Keratinocyte (primary cell): Measurements from ENCODE around the gene LRPPRC.

DNA sequence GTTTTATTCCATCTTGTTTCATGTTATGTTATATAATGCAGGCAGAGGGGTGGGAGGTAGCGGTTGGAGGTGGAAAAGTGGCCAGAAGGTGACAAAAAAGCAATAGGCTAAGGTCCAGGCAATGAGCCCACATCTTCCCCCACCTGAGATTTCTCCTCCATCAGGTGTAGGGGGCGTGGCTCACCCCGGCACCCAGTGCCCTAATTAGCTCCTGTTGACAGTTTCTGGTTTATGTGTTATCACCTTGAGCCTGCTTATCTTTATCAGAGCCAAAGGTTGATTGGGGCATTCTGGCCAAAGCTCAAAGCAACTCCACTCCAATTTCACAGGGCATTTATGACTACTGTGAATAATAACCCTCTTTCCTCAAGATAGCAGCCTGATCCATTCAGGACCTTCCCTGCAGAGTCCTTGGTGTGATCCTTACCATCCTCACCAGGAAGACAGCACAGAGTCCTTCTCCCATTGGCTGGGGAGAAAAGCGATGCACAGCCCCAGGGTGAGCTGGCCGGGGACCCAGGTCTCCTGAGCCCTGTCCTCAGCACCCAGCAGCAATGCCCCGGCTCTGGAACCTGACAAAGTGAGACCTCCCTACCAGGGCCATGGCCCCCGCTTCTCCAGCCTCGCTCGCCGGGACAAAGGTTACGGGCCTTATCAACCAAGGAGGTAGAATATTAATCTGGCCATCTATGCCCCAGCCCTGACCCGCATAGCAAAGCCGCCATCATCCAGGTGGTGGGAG is 64.7 kb downstream of the ZFP36L2 start:
CAGE:
- cytosol, long polyA minus RNA = no peak
- cytosol, long polyA plus RNA = no peak
- long polyA plus RNA = no peak
- nucleus, long polyA minus RNA = no peak
- nucleus, long polyA plus RNA = no peak

DNA sequence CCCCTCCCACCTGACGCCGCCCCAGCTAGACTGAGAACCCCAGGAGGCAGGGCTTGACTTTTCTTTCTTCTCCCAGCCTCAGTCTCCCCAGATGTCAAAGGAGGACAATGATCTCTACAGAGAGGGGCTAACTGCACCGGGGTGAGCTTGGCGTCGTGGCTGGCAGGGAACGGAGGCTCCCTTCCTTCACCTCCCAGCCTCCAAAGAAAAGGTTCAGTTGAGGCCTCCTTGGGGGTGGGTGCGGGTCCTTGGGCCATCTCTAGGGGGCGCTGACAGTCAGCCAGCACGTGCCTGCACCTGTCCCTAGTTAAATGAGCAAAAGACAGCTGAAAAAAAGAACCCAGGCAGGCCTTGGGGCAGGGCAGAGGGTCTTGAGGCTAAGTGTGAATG is 56.5 kb downstream of the ZFP36L2 start:
CAGE:
- cytosol, long polyA minus RNA = no peak
- cytosol, long polyA plus RNA = no peak
- long polyA plus RNA = no peak
- nucleus, long polyA minus RNA = no peak
- nucleus, long polyA plus RNA = no peak

GRCh38 chr2:43215870-43216324 is 10.5 kb downstream of the ZFP36L2 start:
CAGE:
- cytosol, long polyA minus RNA = no peak
- cytosol, long polyA plus RNA = no peak
- long polyA plus RNA = no peak
- nucleus, long polyA minus RNA = no peak
- nucleus, long polyA plus RNA = no peak

DNA sequence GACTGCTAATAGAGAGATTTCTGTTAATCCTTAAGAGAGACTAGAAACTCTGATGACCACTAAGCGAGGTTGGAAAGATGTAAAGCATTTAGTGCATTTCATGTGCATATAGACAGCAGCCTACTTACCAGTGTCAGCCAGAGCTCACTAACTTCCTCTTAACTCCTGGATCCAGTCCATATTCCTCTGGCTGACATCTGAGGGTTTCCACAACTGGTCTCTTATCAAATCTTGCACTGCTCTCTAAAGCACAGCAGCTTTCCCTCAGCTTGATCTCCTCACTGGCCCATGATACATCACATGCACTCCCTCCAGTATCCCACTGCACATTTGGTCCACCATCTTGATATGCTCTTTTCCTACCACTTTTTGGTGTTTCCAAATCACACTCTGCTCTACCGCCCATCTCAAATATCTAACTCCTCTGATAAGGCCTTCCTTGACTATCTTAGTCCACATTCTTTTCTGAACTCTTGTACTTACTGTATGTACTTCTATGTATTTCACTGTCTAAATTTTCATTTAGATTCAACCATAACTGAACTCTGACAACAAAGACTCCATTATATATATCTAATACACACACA is 105.0 kb upstream of the ZFP36L2 start:
CAGE:
- cytosol, long polyA minus RNA = no peak
- cytosol, long polyA plus RNA = no peak
- long polyA plus RNA = no peak
- nucleus, long polyA minus RNA = no peak
- nucleus, long polyA plus RNA = no peak

CAGE:
- cytosol, long polyA minus RNA = no peak
- cytosol, long polyA plus RNA = no peak
- long polyA plus RNA = no peak
- nucleus, long polyA minus RNA = no peak
- nucleus, long polyA plus RNA = no peak
Measured at GRCh38 chr2:43375549-43376422, 149.4 kb upstream of the ZFP36L2 start.

CAGE:
- cytosol, long polyA minus RNA = no peak
- cytosol, long polyA plus RNA = no peak
- long polyA plus RNA = no peak
- nucleus, long polyA minus RNA = no peak
- nucleus, long polyA plus RNA = no peak
Measured at GRCh38 chr2:43445197-43445745, 150.6 kb downstream of the THADA start.

GRCh38 chr2:43462820-43463901 is 132.7 kb downstream of the THADA start:
CAGE:
- cytosol, long polyA minus RNA = no peak
- cytosol, long polyA plus RNA = no peak
- long polyA plus RNA = no peak
- nucleus, long polyA minus RNA = no peak
- nucleus, long polyA plus RNA = no peak

DNA sequence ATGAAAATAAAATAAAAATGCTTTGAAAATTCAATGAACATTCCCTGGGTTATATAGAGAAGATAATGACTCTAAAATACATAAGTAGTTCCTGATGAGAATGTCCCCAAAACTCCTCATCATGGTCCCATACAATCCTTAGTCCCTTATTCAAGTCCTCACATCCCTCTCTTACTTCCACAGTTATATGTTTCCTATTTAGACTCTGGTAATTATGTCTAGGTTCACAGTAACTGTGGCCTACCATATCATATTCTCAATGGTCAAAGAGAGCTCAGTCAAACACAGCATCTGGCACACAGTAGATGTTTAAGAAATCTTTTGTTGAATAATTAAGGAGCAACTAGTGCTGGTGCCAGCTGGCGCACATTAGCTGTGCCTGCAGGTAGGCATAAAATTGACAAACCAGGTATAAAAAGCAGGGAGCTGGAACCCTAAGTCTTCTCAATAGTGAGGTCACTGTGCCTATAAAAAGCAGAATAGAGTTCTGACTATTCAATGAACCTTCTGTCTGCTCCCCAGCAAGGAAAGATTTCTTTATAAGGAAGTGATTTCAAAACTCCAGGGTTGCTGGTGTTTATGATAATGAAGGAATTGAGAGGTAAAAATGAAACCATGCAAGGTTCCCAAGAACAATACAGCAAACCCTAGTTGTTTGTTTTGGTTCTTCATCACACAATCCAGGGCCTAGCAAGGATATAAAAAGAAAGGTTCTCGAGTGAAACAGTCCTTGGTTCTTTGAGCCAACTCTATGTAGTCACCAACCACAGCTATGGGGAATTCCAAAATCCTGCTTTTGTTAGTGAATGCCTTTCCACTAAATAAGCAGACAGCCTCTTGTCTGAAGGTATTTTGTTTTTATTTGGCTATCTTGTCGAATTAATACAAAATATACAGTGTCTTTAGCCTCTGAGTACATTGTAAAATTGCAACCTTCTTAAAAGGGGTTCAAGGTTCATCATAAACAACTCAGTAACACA is 76.1 kb downstream of the THADA start:
CAGE:
- cytosol, long polyA minus RNA = no peak
- cytosol, long polyA plus RNA = no peak
- long polyA plus RNA = no peak
- nucleus, long polyA minus RNA = no peak
- nucleus, long polyA plus RNA = no peak

DNA sequence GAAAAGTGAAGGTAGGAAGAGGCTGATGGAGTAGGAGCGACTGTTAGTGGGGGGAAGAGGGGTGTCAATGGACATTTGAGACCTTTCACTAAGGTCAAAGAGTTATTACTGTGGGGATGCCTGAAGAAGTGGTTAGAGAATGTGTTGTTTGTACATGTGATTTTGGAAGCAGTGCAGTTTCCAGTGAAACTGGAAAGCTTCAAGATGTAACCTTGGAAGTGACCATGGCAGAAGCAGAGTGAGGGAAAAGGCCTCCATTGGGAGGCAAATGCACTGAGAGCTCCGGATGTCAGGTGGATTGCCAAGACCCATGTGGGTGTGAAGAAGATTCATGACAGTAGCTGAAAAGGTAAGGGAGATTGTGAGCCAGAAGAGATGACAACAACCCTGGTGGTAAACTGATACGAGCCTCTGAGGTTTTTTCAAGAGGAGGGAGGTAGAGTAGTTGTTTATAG is 6.2 kb downstream of the DYNC2LI1 start:
CAGE:
- cytosol, long polyA minus RNA = no peak
- cytosol, long polyA plus RNA = no peak
- long polyA plus RNA = no peak
- nucleus, long polyA minus RNA = no peak
- nucleus, long polyA plus RNA = no peak

CAGE:
- cytosol, long polyA minus RNA = start-site peak on the minus strand at chr2:43995979-43996009, 36 reads
- cytosol, long polyA plus RNA = no peak
- long polyA plus RNA = start-site peak on the minus strand at chr2:43995959-43995970, 159 and 121 reads in 2 replicates
- nucleus, long polyA minus RNA = start-site peak on the minus strand at chr2:43995961-43995992, 154 reads
- nucleus, long polyA plus RNA = start-site peak on the minus strand at chr2:43995958-43995976, 507 and 175 reads in 2 replicates
Measured at GRCh38 chr2:43995773-43996100, at the start of gene LRPPRC. TSS of gene LRPPRC (minus strand) at chr2:43995989.

GRCh38 chr2:44090420-44090992 is 78.2 kb upstream of the PPM1B start:
CAGE:
- cytosol, long polyA minus RNA = no peak
- cytosol, long polyA plus RNA = no peak
- long polyA plus RNA = no peak
- nucleus, long polyA minus RNA = no peak
- nucleus, long polyA plus RNA = no peak

DNA sequence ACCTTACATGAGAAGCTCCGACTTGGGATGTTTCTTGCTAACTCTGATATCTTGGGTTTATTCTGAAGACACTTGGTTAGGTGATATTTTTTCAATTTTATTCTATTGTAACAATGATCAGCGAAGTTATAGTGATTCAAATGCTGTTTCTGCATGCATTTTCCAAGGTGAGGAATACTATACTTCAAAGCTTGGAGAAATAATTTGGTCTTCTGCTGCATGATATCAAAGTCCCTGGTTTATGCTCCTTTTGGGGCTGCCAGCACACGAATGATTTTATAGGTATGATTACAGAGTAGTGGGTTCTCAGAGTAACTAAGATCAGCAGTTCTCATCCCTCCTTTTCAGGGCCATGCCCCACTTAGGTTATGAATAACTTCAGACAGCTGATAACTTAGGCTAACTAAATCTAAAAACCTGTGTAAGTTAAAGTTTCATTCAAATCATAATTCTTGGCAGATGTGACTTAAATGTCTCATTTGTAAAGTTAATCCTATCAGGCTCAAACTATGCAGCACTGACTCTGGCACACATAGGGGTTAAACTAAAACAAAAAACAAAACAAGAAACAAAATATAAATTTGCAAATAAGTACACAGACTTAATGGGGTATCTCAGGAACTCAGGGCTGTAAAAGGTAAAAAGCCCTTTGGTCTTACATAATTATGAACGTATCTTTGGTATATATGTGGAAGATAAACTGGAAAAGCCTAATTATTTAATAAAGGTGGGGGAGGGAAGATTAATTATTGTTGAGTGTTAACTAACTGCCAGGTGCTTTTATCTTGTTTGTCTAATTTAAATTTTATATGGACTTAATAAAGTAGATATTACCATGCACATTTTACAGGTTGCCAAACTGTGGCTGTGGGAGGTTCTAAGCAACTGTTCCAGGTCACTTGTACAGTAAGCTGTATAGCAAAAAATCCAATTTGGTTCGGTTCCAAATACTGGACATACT is 1.5 kb downstream of the PREPL start:
CAGE:
- cytosol, long polyA minus RNA = no peak
- cytosol, long polyA plus RNA = no peak
- long polyA plus RNA = no peak
- nucleus, long polyA minus RNA = start-site peak on the minus strand centred at position 703 of the sequence, 270 bp wide, 26 reads
- nucleus, long polyA plus RNA = no peak

DNA sequence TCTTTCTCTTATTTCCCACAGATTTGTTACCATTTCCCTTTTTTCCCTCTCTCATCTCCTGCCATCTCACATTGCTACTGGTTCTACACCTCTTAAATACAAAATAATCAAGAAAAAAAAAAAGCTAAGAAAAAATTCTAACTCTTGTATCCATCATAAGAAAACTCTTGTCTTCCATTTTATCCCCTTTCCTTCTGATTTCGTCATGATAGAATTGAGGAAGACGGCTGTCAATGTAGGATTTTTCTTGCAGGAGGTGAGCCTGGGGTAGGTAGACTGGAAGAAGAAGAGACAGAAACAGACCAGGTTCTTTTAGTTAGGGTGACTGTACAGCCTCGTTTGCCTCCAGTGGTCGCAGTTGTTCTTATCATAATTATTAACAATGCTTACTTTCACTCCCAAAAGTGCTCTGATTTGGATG is 37.8 kb downstream of the CAMKMT start:
CAGE:
- cytosol, long polyA minus RNA = no peak
- cytosol, long polyA plus RNA = no peak
- long polyA plus RNA = no peak
- nucleus, long polyA minus RNA = no peak
- nucleus, long polyA plus RNA = no peak

DNA sequence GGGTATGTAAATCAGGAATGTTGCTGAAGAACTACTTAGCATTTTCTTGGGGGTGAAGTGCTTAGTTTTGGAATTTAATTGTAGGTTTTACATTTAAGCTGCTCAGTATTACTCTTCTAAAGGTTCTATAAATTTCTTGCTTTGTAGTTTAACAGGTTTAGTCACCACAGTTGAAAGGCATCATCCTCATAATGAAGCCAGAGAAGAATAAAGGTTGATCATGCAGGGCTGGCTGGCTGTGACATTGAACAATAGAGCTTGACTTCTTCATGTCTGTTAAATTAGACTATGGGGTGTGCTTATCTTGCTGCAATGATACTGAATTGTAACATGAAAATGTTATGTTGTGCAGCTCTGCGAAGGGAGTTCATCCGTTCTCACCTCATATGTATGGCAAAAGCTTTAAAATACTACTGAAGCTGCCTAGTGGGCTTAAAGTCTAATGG is 81.7 kb downstream of the CAMKMT start:
CAGE:
- cytosol, long polyA minus RNA = no peak
- cytosol, long polyA plus RNA = no peak
- long polyA plus RNA = no peak
- nucleus, long polyA minus RNA = no peak
- nucleus, long polyA plus RNA = no peak

GRCh38 chr2:44802456-44803420 is 138.8 kb upstream of the SIX3 start:
CAGE:
- cytosol, long polyA minus RNA = no peak
- cytosol, long polyA plus RNA = no peak
- long polyA plus RNA = no peak
- nucleus, long polyA minus RNA = no peak
- nucleus, long polyA plus RNA = no peak

CAGE:
- cytosol, long polyA minus RNA = no peak
- cytosol, long polyA plus RNA = no peak
- long polyA plus RNA = no peak
- nucleus, long polyA minus RNA = no peak
- nucleus, long polyA plus RNA = no peak
Measured at GRCh38 chr2:45075423-45075955, 66.2 kb upstream of the SIX2 start.

CAGE:
- cytosol, long polyA minus RNA = no peak
- cytosol, long polyA plus RNA = no peak
- long polyA plus RNA = no peak
- nucleus, long polyA minus RNA = no peak
- nucleus, long polyA plus RNA = no peak
Measured at GRCh38 chr2:45168657-45169265, 159.5 kb upstream of the SIX2 start.

CAGE:
- cytosol, long polyA minus RNA = no peak
- cytosol, long polyA plus RNA = no peak
- long polyA plus RNA = no peak
- nucleus, long polyA minus RNA = no peak
- nucleus, long polyA plus RNA = no peak
Measured at GRCh38 chr2:45220103-45220655, 210.9 kb upstream of the SIX2 start.

CAGE:
- cytosol, long polyA minus RNA = no peak
- cytosol, long polyA plus RNA = no peak
- long polyA plus RNA = no peak
- nucleus, long polyA minus RNA = no peak
- nucleus, long polyA plus RNA = no peak
Measured at GRCh38 chr2:45743242-45743864, 91.9 kb downstream of the PRKCE start.

DNA sequence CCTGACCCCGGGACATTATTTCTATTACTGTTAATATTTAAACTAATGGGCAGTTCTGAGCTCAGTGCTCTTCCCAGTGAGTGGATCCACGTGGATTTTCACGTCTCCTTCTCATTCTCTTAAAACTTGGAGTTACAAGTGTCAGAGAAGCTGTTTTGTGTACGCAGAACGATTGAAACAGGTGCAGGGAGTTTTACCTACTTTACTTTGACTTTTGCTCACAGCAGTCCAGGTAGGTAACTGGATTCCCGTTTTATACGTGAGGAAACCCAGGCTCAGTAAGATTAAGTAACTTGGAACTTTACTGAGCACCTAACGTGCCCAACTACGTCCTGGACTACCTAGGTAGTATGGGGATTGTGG is 127.3 kb downstream of the PRKCE start:
CAGE:
- cytosol, long polyA minus RNA = no peak
- cytosol, long polyA plus RNA = no peak
- long polyA plus RNA = no peak
- nucleus, long polyA minus RNA = no peak
- nucleus, long polyA plus RNA = no peak